SJSA1 (cell line): ENCODE data around the genes CYB5R3 and A4GALT.

- RAMPAGE, long total RNA: no peak
Measured at GRCh38 chr22:41833394-41834232, 708 bp downstream of the SREBF2 start.

DNA sequence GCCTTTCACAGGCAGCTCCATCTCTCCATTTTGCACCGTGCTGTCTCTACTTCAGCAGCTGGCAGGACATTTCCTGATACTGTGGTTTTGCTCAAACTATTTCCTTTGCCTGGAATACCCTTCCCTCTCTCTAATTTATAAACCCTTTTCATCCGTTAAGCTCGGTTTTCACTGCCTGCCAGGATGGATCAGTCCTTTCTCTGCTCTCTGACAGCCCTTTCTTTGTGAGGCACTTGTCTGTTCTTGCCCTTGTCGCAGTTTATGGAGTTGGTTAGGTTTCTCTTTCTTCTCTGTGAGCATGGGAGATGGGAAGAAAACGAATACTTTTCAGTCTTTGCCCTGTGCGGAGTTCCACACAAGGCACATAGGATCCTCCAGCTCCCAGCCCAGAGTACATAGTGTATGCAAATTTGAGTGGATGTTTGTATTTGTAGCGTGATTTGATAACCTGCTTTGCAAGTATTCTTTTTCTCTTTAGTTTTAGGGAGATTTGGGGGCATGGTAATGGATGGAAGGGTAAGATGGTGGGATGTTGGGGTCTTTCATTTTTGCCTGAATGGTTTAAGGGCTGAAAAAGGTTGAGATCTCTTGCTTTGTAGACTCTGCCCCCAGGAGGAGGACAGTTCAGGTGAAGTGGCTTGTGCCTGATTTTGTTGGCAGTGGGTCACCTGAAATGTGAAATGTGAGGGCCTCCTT, 13.9 kb downstream of the SREBF2 start:
- RAMPAGE, long total RNA: no peak

DNA sequence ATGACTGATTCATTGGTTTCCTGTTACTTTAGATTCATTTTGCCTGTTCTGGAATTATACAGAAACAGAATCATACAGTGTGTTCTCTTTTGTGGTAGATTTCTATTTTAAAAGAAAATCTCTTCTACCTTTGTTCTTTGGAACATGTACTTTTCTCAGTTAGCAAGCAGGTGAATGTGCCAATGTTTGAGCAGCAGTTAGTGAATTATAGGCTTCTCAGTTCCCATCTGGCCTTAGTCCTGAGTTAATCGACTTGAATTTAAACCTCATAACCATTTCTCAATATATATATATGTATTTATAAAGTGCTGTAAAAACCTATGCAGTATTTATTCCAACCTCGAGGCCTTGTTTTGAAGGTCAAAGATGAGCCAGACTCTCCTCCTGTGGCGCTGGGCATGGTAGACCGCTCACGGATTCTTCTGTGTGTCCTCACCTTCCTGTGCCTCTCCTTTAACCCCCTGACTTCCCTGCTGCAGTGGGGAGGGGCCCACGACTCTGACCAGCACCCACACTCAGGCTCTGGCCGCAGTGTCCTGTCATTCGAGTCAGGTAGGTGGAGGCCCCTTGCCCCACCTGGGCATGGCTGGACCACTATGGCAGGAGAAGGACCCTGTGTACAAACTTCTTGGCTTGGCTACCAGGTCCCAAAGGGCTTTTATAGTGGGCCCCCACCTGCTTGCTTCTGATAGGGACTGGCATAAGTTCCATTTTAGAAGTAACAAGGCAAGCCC, 37.8 kb downstream of the SHISA8 start:
- RAMPAGE, long total RNA: no peak

GRCh38 chr22:41910100-41910445, 4.8 kb downstream of the SHISA8 start:
- RAMPAGE, long total RNA: no peak

GRCh38 chr22:41925451-41926531, 815 bp downstream of the TNFRSF13C start:
- RAMPAGE, long total RNA: no peak

DNA sequence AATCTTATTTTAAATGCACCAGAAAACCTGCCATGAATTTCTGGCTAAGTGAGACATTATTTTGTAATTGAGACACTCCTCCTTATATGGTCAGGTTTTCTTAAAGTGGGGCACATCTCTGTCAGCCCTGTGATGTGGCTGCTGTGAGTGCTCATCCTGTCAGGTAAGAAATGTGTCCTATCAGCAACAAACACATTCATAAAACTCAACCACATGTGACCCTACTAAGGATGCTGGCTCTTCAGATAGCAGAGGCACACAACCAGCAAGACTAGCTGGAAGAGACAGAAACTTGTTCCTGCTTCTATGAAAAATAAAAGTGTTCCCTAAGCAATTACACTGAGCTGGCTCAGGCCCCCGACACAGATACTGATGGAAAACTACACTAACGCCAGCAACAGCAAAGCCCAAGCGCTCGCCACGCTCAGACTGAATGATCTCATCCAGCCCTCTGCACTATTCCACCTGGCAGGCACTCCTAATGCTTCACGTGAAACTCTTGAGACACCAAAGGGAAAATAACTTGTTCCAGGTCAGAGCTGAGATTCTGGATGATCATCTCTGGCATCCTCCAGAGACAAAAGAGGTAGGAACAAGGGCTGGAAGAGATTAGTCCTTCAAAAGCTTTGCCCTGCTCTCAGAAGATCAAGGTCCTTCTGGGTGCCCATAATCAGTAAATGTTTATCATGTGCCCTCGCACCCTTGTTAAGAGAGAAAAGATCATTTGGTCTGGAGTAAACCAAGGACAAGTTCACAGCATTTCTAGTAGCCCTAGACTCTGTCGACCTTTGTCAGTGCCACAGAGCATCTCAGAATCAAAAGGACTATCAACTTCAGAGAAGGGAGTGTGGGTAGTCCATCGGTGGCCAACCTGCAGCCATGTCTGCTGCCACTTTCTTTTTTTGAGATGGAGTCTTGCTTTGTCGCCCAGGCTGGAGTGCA, 50.0 kb upstream of the CYP2D6 start:
- RAMPAGE, long total RNA: no peak

- RAMPAGE, long total RNA: no peak
Measured at GRCh38 chr22:42262975-42263669, 7.3 kb downstream of the TCF20 start.

DNA sequence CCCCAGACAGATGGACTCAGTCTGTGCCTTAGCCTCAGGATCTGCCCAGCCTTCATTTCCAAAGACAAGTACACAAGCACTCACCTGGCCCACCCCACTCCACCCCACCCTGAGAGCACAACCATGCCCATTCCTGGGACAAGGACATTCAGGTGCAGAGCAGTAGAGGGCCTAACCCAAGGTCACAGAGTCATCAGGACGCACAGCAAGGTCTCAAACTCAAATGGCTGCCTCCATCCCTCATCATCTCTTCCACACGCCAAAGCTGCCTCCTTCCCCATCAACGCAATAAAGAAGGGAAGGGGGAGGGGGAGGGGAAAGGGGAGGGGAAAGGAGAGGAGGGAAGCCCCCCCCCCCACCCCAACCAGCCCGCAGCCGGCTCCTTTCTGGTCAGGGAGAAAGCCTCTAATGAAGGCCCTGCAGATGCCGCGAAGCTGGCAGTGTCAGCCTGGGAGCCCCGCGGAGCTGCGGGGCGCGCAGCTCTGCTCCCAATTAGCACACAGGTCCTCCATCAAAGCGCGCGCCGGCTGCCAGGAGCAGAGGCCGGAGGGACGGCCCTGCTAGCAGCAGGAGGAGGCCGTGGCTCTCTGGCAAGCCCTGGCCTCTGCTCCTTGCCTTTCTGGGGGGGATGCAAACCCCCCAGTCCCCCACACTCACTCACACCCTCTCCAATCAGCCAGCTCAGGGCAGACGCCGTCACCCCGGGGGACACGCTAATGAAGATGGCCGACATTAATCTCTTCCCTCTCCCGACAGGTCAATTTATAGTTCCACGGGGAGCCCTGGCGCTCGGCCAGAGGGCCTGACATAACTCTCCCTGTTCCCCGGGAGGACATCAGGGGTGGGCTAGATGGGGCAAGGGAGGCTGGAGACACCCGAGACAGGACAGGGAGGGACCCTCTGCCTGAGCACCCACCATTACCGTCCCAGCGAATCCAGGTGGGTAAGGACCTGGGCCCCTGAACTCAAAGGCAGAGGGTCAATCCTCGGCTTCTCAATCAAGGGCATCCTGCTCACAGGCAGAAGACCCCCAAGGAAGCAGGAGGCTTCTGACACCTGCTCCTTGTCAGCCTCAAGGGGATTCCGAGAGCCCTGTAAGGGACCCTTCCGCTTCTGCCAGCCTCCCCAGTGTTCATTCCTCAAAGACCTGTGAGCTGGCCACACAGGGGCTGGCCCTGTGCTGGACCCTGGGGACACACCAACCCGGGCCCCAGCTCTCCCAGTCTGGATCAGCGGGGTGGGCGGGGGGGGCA, 70.5 kb upstream of the TCF20 start:
- RAMPAGE, long total RNA: no peak

DNA sequence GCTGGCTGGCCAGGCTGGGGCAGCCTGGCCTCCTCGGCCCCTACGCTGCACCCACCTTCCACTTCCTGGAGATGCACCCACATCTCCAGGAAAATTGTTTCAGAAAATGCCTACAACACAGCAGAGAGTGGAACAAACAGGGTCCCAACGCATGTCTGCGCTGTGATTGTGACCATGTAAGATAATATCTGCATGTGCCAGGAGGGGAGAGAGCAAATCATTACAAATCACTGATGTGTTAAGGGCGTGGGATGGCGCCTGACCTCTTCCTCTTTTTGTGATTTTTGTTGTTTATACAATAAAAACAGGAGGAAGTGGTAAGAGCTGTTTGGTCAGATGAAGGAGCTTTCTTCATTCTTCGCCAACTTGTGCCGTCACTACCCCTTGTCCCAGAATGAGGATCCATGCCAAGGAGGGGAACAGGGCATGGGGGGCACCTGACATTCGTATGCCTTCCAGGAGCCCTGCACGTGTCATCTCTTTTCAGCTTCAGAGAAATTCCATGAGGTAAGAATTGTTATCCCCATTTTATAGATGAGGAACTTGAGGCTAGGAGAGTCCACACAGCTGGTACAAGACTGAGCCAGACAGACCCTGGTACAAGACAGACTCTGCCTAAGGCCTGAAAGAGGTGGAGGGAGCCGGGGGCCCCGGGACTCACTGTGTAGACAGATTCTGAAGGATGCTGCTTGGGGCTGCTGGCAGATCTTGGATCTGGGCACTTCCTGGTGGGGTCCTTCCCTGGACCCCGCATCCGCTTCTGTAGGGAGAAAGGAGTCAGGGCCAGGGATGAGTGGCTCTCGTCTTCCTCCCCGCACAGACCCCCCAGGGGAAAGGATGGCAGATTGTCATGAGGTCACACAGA, 34.8 kb downstream of the NFAM1 start:
- RAMPAGE, long total RNA: no peak

- RAMPAGE, long total RNA: no peak
Measured at GRCh38 chr22:42459721-42460146, 27.5 kb upstream of the NFAM1 start.

DNA sequence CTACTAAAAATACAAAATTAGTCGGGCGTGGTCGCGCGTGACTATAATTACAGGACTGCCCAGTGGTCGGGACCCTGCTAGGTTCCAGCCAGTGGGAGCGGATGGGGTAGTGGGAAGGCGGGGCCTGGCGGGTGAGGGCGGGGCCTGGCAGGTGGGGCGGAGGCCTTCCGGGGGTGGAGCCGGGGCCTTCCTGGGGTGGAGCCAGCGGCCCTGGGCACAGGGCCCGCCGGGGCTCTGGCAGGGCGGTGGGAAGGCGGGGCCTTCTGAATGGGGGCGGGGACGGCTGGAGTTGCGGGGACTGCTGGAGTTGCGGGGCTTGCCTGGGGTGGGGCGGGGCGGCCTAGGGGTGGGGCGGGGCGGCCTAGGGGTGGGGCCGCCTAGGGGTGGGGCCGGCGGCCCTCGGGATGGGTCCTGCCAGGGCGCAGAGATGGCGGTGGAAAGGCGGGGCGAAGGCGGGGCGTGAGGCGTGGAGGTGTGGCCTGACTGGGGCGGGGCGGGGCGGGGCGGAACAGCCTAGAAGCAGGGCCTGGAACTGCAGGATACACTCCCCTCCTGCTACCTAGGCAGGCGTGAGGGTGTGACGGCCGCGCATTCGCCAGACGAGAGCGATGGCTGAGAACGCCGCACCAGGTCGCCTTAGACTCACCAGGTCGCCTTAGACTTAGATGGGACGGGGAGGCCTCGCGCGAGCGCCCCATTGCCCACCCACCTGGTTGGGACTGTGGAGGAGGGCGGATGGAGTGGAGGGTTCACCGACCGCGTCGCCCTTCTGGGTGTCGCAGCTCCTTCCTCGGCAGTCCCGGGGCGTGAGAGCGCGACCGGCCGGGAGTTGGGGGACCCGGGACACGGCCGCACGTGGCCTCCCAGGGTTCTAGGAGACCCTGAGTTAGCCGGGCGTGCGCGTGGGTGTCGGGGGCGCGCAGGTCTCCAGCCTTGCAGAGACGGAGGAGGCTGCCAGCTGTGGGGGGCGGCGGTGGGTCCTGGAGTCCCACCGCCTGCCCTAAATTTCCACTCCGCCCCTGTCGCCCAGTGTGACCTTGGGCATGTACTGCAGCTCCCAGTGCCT, 19.2 kb downstream of the RRP7A start:
- RAMPAGE, long total RNA: no peak

DNA sequence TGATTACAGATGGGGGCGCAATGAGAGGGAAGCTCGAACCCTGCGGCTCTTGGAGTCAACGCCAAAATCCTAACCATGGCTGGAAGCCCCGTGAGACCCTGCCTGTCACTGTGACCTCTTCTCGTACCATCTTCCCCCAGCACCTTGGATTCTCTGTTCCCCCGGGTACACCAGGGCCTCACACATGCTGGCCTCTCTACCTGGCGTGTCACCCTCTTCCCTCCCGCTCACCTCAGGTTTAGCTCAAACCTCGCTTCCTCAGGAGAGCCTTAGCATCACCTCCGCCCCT, 1.3 kb downstream of the RRP7A start:
- RAMPAGE, long total RNA: no peak

- RAMPAGE, long total RNA: no peak
Measured at GRCh38 chr22:42575868-42576383, 22.2 kb downstream of the SERHL2 start.

DNA sequence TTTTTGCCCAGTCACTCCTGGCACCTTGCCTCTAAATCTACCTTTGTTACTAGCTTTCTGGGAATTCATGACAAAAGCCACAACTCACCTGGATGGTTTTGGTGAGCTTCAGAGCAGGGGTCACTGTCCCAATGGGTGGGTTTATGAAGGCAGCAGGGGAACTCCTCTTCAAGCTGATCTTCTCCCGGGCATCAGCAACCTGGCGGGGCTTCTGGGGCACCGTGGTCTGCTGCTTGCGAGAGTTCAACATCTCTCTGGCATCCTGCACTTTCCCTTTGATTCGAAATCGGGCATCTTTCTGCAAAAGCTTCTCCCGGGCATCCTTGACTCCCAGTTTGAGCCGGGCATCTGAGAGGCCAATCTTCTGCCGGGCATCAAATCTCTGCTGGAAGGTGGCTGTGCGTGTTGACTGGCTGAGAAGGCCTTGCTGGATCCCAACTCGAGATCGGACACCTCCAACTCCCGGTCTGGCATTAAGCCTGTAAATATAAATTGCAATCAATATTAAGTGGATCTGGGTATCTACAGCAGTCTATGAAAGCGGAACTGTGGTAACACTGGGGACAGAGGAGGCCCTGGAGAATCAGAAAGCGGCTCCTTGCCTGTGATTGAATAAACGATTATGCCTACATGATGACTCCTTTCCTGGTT, 11.9 kb downstream of the POLDIP3 start:
- RAMPAGE, long total RNA: no peak

DNA sequence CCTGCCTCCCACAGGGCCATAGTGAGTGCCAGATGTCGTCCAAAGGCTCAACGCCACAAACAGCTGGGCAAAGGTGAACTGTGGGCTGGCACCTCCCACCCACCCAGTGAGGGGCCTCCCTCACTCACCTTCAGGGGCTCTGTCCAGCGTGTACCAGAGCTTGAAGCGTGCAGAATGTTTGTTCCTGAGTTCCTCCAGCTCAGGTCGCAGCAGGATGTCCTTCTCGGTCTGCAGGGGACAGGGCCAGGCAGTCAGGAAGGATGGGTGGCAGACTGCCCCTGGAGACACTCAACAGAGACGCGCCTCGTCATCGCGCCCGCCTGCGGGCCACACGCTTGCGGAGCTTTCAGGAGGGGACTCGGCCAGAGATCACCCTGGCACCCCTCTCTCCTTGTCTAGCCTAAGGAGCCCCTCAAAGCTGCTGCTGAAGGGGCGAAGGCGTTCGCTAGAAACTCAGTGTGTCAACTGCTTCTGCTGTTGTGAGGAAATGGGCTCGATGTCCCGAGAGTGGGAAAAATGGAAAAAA, 9.0 kb upstream of the POLDIP3 start:
- RAMPAGE, long total RNA: no peak

GRCh38 chr22:42646543-42647557, 2.3 kb downstream of the CYB5R3 start:
- RAMPAGE, long total RNA: no peak

- RAMPAGE, long total RNA: start-site peak on the minus strand at chr22:42649335-42649370, 692 and 175 reads in 2 replicates
Measured at GRCh38 chr22:42649052-42649932, at the start of gene CYB5R3. TSS of gene CYB5R3 (minus strand) at chr22:42649392.

- RAMPAGE, long total RNA: no peak
Measured at GRCh38 chr22:42661943-42662564, 12.9 kb upstream of the CYB5R3 start.

- RAMPAGE, long total RNA: no peak
Measured at GRCh38 chr22:42683174-42683960, 34.2 kb upstream of the CYB5R3 start.

DNA sequence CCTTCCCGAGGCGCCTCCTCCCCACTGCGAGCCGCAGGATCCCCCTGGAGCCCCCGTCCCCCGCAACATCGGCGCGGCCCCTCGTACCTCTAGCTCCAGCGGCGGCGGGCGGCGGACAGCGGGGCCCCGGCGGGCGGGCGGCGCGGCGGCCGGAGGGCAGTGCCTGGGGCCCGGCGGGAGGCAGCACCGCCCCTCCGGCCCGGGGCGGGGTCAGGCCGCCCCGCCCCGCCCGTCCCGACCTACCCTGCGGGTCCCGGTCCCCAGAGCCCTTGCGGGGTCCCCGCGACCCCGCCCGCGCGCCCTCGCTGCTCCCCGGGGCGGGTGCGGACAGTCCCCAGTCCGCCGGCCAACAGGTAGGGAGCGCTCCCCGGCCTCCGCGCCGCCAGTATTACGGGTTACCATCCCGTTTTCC, at the start of gene A4GALT:
A4GALT (minus strand) TSS at position 161 of the 412 bp plus-strand sequence.
- RAMPAGE, long total RNA: no peak